Frontal cortex (tissue), 2 donors: Measurements from ENCODE around the genes CSAG2, PWWP4 and TREX2.

DNA sequence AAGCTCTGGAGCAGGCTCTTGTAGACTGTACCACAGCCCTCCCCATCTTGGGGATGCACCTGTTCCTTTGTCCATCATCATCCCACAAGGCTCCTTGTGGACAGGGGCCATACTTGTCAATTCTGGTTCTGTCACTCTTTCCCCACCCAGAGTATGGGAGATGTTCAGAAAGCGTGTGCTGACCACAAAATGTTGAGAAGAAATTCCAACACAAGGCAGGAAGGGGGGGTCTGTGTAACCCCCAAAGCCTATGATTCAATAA, 18.6 kb downstream of the IDS start:
- RAMPAGE, long total RNA: no peak

GRCh38 chrX:149493522-149493968, 11.6 kb downstream of the IDS start:
- RAMPAGE, long total RNA: no peak

GRCh38 chrX:149510377-149510997, 5.4 kb upstream of the IDS start:
- RAMPAGE, long total RNA: no peak

GRCh38 chrX:149605353-149606034, 10.4 kb upstream of the HSFX2 start:
- RAMPAGE, long total RNA: no peak

- RAMPAGE, long total RNA: no peak
Observed at GRCh38 chrX:149971678-149972292, 33.5 kb upstream of the EOLA2 start.

GRCh38 chrX:150204879-150205433, 158.2 kb upstream of the MAMLD1 start:
- RAMPAGE, long total RNA: no peak

DNA sequence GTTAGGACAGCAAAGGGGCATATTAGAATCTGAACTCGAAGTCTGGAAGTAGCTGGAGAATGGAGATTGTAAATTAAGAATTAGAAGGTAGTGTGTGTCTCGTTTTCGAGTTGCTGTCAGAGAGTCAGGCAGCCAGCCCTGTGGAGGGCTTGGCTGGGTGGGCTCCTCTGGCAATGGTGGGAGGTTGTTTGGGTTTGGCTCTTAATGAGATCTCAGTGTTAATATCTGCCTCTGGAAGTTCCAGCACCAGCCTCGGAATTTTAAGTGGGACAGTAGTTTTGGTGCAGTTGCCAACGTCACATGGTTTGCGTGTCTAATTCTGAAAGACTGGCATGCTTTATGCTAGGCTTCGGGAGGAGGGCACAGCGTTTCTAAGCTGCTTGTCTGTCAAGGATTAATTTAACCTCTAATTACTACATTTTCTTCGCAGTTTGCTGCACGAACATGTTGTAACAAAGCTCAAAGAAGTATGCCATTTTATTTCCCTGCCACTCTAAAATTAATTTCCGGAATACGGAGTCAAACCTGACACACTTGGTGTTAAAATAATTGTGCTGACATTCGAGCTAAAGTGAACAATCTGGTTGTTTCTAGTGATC, 9.2 kb downstream of the MAMLD1 start:
- RAMPAGE, long total RNA: no peak

DNA sequence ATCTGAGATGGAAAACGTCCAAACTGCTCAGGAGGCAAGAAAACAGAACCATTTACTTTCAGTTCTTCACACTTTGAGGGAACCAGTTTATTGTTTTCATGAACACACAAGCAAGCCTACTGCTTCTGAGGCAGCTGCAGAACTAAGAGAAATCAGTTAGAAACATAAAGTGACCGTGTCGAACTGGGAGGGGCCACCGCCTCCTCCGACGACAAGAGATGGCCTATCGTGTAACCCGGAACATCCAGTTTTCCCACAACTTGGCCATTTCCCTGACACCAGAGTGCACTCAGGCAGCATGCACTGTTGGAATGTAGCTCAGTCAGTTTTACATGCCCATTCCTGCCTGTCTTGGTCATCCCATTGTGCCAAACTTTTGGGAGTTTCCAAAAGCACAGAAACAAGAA, 1.0 kb downstream of the MTMR1 start:
- RAMPAGE, long total RNA: no peak

DNA sequence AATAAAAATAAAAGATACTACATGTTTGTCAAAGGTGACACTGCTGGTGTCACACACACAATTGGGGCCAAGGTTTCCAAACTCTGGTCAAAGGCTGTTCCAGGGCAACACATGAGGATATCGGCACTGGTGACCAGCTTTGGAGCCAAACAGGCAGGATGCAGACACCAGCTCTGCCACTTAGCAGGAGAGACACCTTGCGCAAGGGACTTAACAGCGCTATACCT, 52.3 kb downstream of the CD99L2 start:
- RAMPAGE, long total RNA: no peak

- RAMPAGE, long total RNA: no peak
Observed at GRCh38 chrX:150899141-150900119, 962 bp upstream of the CD99L2 start.

GRCh38 chrX:151082300-151082910, 94.0 kb upstream of the GPR50 start:
- RAMPAGE, long total RNA: no peak

- RAMPAGE, long total RNA: no peak
Observed at GRCh38 chrX:152709223-152709651, at the start of gene CSAG2. Gene CSAG2, minus strand, starts transcription at chrX:152709273.

GRCh38 chrX:152832006-152832255, 1.1 kb downstream of the NSDHL start:
- RAMPAGE, long total RNA: no peak

GRCh38 chrX:152896381-152896883, 1.4 kb upstream of the ZNF185 start:
- RAMPAGE, long total RNA: no peak

DNA sequence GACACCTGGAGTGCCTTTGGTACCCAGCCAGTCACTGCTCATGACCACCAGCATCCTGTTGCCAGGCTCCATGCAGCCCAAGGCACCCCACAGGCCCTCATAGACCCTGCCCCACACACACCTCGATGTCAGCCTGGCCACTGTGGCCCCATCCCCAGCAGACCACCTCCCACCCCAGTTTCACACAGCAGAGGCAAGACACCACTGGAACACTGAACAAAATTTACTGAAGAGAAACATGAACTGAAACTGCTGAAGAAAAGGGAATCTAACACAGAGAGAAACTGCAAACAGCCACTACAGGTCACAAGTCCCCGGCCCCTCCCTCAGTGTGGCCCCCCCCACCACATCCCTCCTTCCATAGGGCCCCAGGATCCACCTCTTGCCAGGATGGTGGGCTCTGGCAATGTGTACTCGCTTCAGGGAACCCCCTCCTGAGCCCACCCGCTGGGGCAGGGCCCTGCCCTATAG, 5.3 kb downstream of the PNMA5 start:
- RAMPAGE, long total RNA: no peak

DNA sequence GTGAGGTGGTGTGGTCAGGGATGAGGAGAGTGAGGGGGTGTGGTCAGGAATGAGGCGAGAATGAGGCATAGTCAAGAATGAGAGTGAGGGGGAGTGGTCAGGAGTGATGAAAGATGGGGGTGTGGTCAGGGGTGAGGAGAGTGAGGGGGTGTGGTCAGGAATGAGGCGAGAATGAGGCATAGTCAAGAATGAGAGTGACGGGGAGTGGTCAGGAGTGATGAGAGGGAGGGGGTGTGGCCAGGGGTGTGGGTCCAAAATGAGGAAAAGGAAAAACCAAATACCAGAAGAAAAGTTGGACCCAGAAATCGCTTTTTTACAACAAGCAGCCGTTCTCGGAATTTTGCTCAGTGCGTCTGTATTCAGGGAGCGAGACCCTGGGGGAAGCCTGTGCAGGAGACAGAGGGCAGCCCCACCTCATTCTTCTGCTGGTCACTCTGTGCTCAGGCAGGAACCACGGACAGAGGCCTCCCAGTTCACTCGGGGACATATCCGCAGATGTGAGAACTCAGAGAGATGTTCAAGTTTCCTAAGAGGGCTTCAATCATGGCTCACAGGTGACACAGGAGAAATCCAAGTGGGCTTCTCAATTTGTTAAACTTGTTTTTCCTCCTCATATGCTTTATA, 39.3 kb upstream of the PWWP4 start:
- RAMPAGE, long total RNA: no peak

DNA sequence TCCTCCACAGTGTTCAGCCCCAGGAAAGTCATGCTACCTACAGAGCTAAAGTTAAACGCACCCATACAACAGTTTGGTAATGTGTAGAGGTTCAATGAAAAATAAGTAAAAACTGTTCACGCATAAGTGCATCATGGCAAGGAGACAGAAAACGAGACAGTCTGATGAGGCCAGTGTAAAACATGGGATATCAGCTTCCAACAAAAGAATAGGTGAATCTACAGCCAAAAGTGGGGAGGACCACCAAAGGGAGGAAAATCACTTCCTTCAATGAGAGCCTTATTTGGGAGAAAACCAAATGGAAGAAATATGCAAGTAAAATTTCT, 20.8 kb upstream of the PWWP4 start:
- RAMPAGE, long total RNA: no peak

DNA sequence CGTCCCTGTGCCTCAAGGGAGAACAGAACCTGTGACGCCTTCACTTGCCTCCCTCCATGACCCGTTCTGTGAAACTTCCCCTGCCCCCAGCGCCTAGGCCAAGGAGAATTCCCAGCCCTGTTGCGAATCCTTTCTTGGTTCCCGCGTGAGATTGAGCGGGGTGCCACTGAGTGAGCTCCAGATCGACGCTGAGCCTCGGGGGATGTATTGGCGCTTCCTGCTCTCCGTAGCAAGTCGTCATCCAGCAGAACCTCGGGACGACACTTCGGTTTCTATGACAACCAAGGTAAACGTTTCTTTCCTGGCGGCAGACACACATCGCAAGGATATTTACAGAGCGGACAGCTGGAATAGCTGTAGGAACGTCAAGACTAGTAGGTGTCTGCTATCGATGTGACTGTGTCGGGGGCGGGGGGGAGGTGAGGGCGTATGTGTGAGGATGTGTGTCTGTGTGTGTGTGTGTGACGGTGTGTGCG, at the start of gene PWWP4:
Gene PWWP4, plus strand, starts transcription at position 297 of the 476 bp plus-strand sequence.
- RAMPAGE, long total RNA: no peak

DNA sequence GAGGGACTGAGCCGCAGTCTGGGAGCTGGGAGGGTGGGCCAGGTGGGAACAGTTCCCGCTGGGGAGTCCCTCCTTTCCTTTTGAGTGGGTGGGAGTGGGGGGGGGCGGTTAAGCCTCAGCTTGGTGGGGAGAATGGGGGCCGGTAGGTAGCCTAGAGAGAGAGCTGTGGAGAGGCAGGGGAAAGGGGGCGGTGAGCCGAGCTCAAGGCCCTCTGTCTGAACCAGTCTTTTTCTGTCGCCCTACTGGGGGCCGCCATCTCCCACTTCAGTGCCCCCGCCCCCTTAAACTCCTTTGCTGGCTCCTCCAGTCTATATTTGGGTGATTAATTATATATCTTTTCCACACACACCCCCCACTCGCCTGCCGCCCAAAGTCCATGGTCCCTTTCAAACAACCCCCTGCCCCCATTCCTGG, 830 bp downstream of the ZNF275 start:
- RAMPAGE, long total RNA: no peak

DNA sequence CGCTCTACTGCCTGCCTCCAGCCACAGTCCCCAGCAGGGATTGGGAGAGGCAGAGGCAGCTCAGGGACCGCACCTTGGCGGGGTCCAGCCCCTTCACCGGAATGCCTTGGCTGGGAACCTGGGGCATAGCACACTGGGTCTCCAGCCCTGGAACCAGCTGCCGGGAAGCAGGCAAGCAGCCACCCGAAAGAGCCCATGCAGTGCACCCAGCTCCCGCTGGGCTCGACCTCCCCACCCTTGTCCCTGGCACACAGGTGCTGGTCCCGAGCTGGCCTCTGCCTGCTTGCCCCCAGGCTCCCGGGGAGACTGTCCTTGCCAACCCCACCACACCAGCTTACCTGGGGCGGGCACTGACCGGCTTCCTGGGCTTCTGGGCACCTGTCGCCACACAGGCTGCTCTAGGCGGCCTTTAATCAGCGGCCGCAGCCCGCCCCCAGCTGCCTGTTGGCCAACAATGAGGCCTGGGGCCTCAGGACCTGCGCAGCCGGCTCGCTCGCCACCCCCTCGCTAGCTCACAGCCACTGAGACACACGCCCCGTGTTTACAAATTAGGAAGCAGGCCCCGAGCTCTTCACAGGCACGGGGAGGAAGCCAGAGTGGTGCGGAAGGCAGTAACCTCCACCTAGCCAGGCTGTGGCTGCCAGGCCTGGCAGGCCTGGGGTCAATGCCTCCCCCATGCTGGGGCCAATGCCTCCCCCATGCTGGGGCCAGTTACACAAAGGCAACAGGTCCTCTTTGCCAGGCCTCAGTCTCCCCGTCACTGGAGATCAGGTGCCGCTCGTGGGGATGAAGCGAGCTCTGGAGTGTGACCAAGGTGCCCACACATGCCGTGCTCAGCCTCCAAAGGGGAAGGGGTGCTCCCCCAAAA, at the start of gene TREX2:
Gene TREX2, minus strand, starts transcription at position 386 of the 868 bp plus-strand sequence.
- RAMPAGE, long total RNA: no peak